Diencephalon (tissue), 2 donors: ENCODE measurements around a stretch of chr7.

DNA sequence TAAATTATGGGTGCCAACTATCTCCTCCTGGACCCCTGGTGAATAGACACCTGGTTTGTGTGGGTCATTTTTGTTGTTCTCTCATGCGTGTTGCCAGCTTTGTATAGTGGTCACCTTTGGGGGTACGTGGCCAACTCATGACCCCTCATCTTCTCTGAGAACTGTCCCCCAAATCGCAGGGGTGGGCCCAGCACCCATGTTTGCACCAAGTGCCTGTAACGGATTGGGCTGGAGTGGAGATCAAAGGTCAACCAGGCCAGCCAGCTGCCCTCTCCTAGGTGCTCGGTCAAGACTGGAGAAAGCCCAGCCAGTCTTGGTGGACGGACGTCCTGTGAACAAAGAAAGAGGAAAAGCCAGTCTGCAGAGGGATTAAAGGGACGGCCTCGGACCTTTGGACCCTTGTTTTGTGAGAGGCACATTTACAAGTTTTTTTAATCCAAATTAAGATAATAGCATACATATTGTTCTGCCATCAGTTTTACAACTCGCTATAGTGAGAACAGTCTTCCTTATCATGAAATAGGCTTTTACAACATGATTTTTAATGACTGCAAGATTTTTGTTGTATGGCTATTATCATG lies 31.8 kb upstream of the GALNTL5 start:
- RAMPAGE, long total RNA: no peak

- RAMPAGE, long total RNA: no peak
Observed at GRCh38 chr7:151925353-151926515, 30.5 kb upstream of the GALNTL5 start.

- RAMPAGE, long total RNA: no peak
Observed at GRCh38 chr7:151988091-151988588, 31.9 kb downstream of the GALNTL5 start.

DNA sequence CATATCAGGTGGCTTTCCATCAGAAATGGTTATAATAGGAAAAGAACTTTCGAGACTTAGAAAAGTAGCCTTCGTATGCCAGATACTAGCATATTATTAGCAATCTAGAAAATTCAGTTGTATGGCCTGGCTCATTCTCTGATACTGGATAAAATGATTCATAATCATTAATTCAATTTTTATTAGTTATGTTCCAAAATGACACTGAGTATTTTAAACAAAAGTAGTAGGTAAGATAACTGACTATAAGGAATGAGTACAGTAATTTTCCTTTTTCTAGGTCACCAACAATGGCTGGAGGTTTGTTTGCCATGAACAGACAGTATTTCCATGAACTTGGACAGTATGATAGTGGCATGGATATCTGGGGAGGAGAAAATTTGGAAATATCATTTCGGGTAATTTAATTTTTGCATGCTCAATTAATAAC lies 84.8 kb downstream of the GALNT11 start:
- RAMPAGE, long total RNA: no peak

GRCh38 chr7:152213573-152213920 lies 188.1 kb downstream of the GALNT11 start:
- RAMPAGE, long total RNA: no peak

DNA sequence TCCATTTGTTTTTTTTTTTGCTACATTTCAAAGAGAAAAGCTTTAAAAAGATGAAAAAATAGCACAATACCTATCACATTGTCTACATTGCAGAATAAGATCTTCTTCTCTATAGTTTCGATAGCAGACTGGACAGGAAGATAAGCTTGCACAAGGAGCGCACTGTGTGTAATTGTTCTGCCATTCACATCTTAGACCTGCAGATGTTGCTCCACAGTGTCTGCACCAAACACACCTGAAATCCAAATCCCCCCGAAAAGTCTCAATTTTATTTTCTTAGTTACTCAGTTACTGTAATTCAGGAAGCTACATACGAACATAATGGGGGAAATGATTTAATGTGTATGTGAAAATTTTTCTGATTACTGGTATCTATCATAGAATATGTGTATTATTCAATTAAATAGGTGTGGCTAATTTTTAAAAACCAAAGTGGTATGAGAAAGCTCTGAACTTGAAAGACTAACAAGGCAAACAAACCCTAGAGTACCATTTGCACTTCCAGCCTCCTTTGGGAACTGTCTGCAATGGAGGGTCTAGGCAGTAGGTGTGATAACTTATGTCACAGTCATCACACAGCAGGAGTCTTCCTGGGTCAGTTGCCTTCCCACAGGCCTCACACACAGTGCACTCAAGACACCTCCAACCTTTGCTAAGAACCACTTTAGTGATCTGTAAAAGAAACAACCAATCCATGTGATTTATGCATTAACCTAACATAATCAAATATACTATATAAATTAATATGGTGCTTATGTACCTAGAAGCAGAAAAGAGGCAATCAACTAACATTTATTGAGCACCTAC lies 198.7 kb downstream of the GALNT11 start:
- RAMPAGE, long total RNA: no peak

DNA sequence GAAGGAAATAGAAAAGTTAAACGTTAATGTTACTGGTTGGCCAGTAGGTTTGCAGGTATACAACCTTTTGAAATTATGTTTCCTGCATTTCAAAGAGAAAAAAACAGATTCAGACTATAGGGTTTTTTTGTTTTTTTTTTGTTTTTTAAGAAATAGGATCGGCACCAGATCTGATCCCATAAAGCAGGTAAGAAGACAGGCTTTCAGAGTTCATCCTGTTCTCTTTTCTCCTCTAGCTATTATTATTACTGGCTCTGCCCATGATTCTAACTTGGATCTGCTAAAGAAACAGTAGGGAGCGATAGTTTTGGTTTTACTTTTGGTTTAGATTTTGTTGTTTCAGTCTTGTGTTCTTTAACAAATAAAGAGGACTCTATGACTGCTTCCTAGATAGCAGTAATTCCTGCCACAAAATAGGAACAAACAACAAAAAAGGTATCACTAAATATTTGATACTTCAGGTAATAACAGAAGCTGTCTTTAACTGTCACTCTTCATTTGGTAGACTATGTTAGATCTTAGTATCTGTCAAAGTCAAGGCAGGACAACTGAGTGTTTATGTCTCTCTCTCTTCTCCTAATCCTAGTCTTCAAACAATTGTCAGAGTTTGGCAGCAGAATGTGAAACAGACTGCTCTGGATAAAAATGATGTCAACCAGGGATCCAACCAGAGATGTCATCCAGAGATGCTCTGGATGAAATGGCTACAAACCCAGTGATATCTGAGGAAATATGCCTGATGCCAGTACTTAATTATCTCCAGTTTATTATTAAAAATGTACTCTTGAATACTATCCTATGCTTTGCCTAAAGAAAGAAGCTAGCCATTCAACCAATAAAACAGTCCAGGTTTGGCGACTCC lies 99.8 kb downstream of the KMT2C start:
- RAMPAGE, long total RNA: no peak

DNA sequence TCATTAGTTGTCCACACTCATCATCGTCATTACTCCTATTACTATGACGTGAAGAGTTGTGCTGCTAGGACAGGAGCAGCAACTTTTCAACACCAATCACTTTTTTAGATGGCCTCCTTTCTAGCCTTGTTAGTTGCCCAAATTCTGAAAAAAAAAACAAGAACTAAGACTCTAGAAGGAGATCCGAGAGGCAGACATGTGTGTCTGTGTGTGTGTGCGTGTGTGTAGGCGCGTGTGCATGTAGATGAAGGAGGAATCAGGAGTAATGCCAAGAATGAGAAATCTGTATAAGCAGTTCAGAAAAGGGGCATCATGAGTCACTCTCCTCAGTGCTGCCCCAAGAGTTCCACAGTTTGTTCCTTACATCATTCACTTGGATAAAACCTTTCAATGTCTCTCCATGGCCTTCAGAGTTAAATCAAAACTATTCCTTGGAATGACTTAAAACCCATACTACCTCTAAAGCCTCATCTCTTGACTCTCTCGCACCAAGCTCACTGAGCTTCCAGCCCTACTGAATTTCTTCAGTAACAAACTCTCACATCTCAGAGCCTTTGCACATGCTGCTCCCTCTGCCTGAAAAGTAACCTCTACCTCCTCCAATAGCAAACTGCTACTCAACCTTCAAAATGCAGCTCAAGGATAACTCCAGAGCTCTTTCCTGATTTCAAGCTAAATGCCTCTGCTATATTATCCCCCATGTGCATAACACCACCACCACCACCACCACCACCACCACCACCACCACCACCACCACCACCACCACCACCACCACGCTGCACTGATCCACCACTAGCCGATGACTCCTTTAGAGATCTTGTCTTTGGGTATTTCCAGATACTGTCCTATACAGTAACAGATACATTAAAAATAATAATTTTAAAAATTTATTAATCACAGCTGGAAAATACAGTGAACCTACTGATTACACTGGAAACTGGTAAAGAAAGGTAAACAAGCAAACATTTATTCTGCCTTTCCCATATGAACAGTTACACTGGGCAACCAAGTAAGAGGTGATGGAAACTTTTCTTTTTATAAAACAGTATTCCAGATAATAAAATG lies 51.6 kb downstream of the KMT2C start:
- RAMPAGE, long total RNA: no peak

DNA sequence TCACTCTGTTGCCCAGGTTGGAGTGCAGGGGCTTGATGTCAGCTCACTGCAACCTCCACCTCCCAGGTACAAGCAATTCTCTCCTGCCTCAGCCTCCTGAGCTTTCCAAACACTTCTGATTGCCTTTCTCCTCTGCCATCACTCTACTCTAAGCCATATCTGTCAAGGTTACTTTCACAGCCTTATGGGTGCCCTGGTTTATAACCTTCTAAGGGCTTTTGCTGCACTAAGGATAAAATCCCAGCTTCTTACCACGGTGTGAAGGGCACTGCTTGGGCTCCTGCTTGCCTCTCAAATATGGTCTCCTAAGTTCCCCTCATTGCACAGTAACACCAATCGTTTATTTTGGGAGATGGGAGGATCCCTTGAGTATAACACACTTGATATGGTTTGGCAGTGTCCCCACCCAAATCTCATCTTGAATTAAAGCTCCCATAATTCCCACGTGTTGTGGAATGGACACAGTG lies 38.5 kb downstream of the KMT2C start:
- RAMPAGE, long total RNA: no peak

DNA sequence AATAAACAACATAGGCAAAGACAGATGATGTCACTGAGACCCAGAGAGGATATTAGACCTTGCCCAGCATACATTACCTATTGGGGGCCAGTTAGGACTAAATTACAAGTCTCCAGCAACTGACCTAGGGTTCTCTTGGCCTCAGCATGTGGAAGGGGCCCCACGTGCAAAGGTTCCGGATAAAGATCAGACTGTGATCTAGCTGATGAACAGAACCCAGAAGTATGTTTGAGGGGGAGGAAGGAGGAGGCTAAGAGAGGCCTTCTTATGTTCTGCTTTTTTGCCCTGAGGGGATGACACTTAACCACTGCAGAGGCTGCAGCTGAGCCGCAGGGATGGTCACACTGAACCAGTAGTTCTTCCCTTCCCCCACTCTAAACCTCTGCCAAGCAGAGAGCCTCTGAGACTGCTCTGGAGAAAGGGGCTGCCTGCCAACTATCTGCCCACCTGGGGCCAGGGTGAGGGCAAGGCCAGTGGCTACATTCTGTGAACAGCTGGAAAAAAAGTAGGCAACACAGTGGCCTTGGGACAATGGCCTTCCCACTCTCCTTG lies 24.0 kb upstream of the KMT2C start:
- RAMPAGE, long total RNA: no peak

DNA sequence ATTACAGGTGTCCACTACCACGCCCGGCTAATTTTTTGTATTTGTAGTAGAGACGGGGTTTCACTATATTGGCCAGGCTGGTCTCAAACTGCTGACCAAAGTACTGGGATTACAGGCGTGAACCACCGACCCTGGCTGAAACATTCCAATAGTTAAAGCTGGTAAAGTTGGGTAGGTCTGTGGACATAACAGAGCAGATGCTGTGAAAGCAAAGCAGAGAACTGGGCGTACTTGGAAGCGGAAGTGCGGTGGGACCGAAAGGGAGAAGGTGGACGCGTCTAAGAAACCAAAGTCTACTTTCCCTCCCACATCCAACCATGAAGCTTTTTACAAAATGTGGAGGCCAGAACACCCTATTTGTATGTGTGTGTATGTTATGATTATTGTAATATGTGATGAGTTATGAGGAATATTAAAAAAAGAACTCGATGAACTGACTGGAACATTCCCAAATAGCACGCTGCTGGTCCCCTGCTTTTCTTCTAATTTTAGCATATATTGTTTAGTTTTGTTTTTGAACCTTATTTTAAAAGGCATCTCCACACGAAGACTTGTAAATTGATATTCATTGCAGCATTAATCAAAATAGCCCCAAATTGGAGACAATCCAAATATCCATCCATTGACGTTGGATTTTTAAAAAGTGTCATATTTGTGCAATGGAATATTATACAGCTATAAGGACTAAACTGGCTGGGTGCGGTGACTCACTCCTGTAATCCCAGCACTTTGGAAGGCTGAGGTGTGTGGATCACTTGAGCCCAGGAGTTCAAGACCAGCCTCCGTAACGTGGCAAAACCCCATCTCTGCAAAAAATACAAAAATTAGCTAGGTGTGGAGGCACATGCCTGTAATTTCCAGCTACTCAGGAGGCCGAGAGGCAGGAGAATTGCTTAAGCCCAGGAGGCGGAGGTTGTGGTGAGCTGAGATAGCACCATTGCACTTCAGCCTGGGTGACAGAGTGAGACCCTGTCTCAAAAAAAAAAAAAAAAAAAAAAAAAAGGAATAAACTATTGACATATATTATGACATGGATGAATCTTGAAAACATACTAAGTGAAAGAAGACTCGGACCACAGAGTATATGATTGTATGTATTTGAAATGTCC lies 35.3 kb downstream of the XRCC2 start:
- RAMPAGE, long total RNA: no peak

DNA sequence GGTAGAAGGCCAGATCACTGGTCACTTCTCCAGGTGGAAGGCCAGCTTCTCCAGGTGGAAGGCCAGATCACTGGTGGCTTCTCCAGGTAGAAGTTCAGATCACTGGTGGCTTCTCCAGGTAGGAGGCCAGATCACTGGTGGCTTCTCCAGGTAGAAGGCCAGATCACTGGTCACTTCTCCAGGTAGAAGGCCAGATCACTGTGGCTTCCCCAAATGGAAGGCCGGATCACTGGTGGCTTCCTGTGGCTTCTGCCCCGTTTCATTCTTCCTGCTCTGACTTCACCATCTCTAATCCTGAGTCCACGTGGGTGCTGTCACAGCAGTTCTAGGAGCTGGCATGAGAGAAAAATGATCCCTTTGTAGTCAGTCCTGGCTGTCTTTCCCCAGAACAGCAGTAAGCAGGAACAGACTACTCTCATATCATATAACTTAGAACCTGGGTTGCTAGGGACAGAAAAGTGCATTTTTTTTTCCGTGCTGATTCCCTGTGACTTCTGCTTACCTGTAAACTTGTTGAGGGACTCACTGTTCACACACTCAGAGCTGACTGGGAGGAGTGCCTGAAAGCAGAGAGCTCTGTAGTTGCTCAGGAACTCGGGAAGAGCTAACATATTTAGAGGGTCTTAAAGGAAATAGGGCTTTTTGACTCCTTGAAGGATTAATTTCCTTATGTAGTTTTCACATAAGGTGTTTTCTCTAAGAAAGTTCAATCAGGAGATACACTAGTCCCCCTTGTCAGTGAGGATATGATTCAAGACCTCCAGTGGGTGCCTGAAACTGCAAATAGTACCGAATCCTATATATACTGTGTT lies 91.0 kb downstream of the ACTR3B start:
- RAMPAGE, long total RNA: no peak

GRCh38 chr7:153405979-153406891 lies 646.0 kb upstream of the DPP6 start:
- RAMPAGE, long total RNA: no peak

DNA sequence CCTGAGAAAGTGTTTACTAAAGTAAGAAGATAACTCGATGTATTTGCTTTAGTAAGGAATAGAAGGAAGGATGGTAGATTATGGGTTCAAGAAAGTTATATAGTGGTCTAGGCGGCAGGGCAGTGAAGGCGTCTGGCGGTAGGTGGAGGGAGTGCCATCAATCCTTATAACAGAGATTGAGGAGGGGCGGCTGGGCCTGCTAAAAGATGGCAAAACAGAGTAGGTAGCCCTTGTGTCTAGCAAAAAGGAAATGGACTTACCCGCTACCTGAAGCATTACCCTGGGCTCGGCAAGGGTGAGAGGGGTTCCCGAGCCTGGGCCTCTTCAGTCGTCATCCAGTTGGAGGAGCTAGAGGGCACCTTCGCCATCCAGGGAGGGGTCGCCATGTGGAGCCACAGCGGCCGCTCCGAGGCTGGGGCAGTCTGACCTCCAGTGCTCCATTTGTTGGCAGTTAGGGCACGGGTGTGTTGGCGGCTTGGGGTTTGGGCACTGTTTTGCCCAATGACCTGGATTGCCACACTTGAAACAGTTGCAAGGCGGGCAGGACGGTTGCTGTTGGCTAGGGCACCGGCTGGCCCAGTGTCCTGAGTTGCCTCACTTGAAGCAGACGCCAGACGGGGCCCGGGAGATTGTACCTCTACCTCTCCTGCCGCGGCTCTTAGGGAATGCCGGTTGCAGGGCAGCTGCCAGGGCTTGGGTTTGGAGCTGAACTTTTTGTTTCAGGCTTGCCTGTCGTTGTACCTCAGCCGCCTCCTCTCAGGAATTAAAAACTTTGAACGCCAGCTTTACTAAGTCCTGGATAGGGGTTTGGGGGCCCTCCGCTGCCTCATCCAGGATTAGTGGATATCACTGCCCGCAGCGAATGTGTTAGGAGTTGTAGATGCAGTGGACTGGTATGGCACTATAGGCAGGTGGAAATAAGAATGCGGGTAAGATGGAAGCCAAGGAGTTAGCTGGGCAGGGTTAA lies 640.1 kb upstream of the DPP6 start:
- RAMPAGE, long total RNA: no peak

- RAMPAGE, long total RNA: no peak
Observed at GRCh38 chr7:154892662-154893296, 110.1 kb downstream of the PAXIP1 start.

- RAMPAGE, long total RNA: no peak
Observed at GRCh38 chr7:154983128-154983376, 19.9 kb downstream of the PAXIP1 start.

GRCh38 chr7:155003796-155004187 lies 868 bp upstream of the PAXIP1 start:
- RAMPAGE, long total RNA: no peak

- RAMPAGE, long total RNA: no peak
Observed at GRCh38 chr7:155213764-155214312, 83.8 kb upstream of the INSIG1 start.

DNA sequence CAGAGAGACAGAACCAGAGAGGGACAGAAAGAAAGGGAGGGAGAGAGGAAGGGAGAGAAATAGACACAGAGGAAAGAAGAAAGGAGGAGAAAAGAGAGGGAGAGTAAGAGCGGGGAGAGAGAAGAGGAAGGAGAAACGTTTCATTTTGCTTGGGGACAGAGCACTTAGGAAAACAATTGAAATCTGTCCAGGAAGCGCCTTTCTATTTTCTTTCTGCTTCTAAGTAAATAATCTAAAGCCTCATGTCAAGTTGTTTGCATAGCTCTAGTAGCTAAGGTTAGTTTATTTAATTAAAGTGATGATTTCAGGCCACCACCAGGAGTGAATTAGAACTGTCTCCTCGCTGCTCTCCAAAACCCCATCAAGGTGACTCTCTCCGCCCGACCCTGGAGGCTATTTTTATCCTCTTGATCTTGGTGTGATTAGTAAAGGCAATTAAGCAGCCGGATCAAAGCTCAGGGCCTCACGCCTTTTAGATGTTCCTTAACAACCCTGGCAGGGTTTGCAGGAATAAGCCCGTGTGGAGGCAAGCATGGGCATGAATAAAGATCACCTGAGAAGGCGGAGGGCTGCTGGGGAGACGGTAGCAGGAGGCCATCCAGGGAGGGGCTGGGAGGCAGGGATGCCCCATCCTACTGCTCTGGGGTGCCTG lies 73.4 kb upstream of the INSIG1 start:
- RAMPAGE, long total RNA: no peak

- RAMPAGE, long total RNA: no peak
Observed at GRCh38 chr7:155252788-155253677, 44.6 kb upstream of the INSIG1 start.